ENCODE measurements around a stretch of chr1.

DNA sequence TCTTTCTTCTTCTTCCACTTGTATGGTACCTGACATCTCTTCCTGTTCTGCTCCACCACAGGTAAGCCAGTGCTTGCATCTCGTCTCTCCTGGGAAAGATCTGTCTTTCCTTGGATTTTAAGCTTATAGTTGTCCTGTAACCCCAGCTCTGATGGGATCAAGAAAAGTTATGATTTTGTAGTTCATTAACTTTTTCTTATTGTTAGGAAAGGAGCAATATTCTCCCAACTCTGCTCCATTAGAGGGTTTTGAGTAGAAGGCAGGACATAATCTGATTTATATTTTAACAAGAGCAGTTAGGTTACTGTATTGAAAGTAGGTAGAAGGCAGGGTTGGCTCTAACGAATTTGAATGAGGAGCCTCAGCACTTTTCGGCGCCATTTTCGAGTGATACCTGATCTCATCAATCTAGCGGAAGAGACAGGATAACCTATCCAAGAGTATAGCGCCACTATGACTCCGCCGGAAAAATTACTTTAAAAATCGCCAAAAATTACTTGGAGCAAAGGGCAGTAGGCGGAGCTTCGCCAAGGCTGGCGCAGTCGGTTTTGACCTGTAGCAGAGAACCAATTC is 25.3 kb downstream of the EFCAB7 start:
- PRO-cap, result no peak
- RAMPAGE, long total RNA, 2 experiments, result no peak in any of the 2 experiments

DNA sequence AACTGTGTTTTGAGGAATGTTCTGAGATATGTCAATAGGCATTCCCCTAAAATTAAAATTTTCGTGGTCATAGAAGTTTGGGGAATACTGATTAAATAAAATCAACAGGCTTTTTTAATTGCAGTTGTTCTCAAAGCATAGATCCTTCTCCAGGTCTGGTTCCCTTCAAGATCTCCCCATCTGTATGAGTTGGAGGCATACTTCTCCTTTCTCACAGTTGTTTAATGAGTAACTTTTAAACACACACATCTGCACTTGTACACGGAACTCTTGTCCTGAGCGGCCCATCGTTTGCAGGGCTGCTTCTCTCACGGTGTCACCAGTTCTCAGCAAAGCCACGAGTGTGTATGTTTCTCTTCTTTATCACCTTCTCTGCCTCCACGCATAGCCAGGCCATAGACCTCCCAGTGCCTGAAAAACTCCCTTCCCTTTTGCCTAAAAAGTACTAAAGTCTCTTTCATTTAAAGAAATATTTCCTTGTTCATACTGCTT is 68.8 kb upstream of the ROR1 start:
- PRO-cap, result no peak
- RAMPAGE, long total RNA, 2 experiments, result no peak in any of the 2 experiments

DNA sequence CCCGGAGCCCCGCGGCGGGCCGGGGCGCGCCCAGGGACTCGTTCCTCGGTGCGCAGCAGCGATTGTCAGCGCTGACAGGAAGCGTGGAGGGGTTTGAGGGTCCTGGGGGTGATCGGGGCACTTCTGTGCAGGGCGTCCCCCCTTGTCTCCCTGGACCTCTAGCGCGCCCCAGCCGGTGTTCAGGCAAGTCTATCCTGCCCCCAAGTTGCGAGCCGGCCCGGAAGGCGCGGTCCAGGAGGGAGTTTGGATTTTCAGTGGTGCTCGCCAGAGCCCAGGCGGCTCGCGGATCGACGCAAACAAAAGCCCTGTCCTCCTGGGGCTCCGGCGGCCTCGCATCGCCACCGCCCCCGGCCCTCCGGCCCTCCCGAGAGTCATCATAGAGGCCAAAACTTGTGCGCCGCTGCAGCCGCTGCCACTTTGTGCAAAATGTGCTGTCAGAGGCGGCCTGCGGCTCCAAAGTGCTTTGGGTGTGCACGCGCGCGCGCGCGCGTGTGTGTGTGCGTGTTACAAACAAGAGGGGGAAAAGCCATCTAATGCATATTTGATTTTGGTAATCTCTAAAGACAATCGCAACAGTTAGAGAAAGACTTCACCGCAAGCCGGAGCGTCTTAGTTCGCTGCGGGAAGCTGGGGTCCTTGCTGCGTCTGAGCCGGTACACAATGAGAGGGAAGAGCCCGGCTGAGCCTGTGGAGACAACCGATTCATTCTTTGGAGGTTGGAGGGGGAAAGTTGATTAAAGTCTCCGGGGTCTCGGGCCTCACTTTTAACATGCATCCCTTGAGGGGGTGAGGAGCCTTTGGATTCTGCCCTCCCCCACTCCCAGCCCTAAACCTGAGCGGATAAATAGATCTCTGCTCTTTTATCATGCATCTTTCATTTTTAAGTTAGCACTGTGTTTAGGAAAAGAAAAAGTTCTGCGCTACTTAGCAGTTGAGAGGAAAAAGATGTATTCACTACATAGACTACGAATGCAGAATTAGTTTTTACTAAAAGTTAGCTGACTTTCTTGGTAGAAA is 1.2 kb downstream of the ROR1 start:
- PRO-cap, result unidirectional peak, minus-strand start at position 160 of the sequence; unidirectional peak, minus-strand start at position 376 of the sequence
- RAMPAGE, long total RNA, 2 experiments, result no peak in any of the 2 experiments

- PRO-cap, result no peak
- RAMPAGE, long total RNA, 2 experiments, result no peak in any of the 2 experiments
Measured at GRCh38 chr1:63912195-63912590, 138.4 kb downstream of the ROR1 start.

GRCh38 chr1:64606868-64607756 is 137.2 kb downstream of the CACHD1 start:
- PRO-cap, result no peak
- RAMPAGE, long total RNA, 2 experiments, result no peak in any of the 2 experiments

GRCh38 chr1:64773207-64773613 is 28.3 kb downstream of the RAVER2 start:
- PRO-cap, result no peak
- RAMPAGE, long total RNA, 2 experiments, result no peak in any of the 2 experiments

GRCh38 chr1:64826947-64827394 is 82.1 kb downstream of the RAVER2 start:
- PRO-cap, result no peak
- RAMPAGE, long total RNA, 2 experiments, result no peak in any of the 2 experiments

DNA sequence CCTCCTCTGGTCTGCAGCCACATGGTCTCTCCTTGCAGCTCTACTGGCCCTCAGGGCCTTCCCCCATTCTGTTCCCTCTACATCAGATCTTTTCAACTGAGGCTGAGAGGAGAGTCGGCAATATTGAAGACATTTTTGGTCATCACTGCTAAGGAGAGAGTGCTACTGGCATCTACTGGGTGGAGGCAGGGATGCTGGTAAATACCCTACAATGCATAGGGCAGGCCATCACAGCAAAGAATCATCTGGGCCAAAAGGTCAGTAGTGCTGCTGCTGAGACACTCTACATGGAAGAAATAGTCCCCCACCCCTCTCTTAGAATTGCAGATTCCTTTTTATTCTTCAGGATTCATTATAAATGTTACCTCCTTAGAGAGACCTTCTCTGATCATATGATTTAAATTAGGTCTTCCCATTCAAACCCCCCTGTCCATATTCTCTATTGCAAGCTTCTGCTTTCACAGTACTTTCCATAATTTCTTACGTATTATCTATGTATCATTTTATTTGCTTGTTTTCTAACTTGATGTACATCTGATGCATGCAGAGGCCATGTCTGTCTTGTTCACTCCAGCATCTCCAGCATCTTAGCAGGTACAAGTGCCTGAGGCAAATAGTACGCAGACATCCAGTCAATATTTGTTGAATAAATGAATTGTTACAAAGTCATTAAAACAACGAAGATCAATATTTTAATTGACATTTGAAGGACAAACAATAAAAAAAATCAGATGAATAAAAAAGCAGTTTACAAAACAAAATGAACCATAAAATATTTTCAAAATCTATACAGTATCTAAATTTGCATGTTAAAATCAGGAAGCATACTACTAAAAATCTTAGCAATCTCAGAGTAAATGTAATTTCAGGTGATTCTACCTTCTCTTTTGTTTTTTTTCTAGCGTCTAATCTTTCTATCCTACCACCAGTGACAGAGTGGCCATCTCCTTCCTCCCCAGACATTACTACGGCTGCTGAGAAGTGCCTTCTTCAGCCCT is 94.0 kb downstream of the JAK1 start:
- PRO-cap, result no peak
- RAMPAGE, long total RNA, 2 experiments, result start-site peak on the minus strand in 1 of 2 experiments, centred at position 666 of the sequence, 10 reads per replicate

GRCh38 chr1:64883255-64883527 is 83.2 kb downstream of the JAK1 start:
- PRO-cap, result no peak
- RAMPAGE, long total RNA, 2 experiments, result no peak in any of the 2 experiments

DNA sequence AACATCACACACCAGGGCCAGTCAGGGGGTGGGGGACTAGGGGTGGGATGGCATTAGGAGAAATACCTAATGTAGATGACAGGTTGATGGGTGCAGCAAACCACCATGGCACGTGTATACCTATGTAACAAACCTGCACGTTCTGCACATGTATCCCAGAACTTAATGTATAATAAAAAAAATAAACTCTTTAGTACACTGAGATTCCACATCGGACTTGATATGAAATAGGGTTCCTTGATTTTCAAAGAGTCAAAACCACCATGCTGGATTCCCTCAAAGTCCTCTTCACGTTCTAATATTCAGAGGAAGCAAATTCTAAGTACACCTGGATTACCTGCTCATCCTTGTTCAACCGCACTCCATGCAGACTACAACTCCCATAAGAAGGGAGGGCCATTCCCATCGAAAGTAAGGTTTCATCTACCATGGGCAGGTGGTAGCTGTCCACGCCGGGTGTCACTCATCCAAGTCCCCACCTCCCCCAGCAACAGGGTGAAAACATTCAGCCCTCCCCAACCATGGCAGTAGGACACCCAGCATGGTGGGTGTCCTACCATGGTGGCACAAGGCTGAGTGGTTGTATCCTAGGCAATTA is 35.3 kb downstream of the JAK1 start:
- PRO-cap, result no peak
- RAMPAGE, long total RNA, 2 experiments, result no peak in any of the 2 experiments

DNA sequence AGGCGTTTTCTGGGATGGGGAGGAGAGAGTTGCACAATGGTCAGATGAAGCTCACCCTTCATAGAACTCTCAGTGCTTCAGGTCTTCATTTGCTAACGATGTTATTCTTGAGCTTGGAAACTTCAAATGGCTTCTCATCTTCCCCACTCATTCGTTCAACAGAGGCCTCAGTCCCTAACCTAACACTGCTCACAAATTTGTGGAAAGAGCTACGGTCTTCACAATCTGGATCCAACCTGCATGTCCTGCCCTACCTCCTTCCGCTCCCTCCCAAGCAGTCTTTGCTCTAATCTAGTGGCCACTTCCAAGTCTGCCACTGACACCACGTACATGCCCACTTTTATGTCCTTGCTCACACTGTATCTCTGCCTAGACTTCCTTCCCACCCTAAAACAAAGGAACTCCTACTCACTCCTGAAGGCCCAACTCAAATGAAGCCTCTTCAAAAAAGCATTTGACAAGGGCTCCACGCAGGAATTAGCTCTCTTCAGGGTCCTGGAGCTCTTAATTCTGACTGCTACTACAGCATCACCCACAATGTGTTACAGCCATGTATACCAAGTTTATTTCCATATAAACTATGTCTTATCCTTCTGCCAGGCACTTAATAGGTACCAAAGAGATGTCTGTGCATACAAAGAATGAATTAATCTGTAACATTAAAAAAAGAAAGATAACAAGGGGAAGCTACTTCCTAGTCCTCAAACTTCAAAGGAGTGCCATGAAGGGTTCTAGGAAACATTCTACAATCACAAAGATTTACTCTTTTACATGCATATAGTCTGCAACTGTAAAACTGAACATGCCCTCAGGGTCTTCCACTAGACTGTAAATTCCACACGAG is 4.8 kb downstream of the JAK1 start:
- PRO-cap, result no peak
- RAMPAGE, long total RNA, 2 experiments, result start-site peak on the minus strand in 1 of 2 experiments, centred at position 529 of the sequence, 9 reads per replicate

DNA sequence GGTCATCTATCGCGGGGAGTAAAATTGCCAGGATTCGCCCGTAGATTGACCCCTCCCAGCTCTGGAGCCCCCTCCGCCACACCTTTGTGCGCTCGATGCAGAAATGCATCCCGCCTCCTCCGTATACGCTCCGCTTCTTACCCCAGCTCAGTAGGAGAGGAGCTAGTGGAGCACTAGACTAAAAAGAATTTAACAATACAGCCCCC is 353 bp upstream of the JAK1 start:
- PRO-cap, result no peak
- RAMPAGE, long total RNA, 2 experiments, result no peak in any of the 2 experiments

DNA sequence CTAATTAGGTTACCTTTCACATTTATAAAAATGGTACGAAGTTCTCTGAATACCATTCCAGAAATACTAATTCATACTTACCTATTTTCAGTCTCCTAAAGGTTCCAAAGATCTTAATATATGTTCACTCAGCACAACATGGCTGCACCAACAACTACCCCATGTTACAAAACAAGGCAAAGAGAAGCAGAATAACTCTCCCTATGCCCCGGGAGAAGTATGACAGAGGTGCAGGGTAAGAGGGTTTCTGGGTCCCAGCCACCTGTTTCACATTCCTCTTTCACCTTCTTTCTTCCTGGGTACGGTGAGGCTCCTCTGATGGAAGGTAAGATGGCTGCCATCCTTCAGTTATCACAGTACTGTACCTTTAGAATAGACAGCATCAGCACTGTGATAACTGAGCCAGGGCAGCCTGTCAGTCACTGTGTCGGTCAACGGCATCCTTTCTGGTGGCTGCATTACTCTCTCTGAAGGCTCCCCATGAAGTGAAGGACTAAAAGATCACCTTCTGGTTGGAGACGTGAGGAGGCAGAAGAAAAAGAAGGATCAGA is 89.8 kb upstream of the AK4 start:
- PRO-cap, result no peak
- RAMPAGE, long total RNA, 2 experiments, result no peak in any of the 2 experiments

- PRO-cap, result bidirectional peak, plus-strand start at chr1:65065719, minus-strand start at chr1:65065646
- RAMPAGE, long total RNA, 2 experiments, result no peak in any of the 2 experiments
Measured at GRCh38 chr1:65065571-65065964, 82.4 kb upstream of the AK4 start.

- PRO-cap, result unidirectional peak, minus-strand start at chr1:65068303
- RAMPAGE, long total RNA, 2 experiments, result no peak in any of the 2 experiments
Measured at GRCh38 chr1:65067992-65068974, 79.7 kb upstream of the AK4 start.

DNA sequence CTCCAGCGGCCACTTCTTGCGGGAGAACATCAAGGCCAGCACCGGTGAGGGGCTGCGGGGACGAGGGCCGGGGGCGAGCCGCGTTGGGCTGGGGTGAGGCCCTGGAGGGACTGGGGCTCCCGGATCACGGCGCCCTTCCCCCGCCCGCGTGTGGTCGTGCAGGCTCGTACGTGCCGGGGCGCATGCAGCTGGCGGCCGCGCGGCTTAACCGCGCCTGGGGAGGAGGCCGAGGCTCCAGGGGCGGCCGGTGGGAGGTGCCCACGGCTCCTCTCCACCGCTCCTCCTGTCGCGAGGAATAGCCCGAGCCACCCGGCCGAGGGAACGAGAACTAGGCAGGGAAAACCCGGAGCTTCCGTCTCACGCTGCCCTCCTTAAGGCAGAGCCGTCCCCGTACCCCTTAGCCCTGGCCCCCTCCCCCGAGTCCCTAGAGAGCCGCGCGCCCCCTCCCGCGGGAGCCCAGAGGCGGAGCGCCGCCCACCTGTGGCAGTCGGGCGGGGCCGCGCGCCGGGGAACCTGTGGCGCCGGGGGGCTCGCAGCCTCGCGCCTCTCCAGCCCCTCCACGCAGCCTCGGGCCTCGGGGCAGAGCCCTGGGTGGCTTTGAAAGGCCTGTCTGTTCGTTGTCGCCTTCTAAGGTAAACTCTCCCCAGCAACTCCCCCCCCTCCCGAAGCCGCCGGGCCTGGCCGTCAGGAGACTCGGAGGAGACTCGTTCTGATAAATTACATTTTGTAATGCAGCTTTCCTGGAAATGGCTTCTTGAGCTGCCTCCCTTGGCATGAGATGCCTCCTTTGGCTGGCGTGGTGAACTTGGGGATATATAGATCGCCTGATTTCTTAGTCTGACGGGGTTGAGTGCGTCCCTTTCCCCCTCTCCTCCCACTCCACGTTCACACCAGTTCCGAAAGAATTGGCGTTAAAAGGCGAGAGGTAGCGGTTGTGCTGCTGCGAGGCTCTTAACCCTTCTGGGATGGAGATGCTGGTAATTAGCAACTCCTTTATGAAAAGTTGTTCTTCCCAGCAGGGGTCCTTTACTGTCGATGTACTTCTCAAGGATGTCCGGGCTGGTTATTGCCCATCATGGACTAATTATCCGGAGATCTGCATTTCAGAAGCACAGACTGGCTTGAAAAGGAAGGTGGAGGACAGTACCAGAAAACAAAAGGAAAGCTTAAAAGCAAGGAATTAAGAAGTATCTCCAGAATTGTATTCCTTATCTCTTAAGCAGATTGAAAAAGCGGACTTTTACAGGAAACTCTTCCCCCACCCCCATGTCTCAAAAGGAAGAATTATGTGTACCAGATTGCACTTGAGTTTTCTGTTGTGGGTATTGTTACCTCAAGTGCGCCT is 978 bp downstream of the AK4 start:
- PRO-cap, result bidirectional peak, plus-strand start at position 486 of the sequence, minus-strand start at position 150 of the sequence
- RAMPAGE, long total RNA, 2 experiments, result start-site peak on the plus strand in 1 of 2 experiments, centred at position 513 of the sequence, 25 reads per replicate

DNA sequence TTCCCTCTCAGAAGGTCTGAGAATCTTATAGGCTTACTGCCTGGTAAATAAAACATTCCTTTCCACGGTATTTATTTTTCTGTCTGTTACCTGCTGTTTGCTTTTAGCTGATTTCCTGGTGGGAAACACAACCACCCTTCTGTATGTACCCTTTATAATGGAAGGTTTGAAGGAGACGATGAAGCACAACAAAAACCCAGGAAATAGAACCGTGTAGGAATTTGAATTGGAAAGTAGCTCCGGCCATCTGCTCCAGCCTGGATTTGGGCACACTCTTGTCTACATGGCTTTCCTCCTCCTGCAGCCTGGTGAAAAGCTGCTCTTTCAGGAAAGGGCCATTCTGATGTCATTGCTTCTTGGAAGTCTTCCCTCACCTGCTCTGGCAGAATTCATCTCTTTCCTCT is 2.5 kb downstream of the AK4 start:
- PRO-cap, result no peak
- RAMPAGE, long total RNA, 2 experiments, result no peak in any of the 2 experiments

- PRO-cap, result no peak
- RAMPAGE, long total RNA, 2 experiments, result no peak in any of the 2 experiments
Measured at GRCh38 chr1:65394514-65395093, 25.9 kb upstream of the LEPR start.

- PRO-cap, result no peak
- RAMPAGE, long total RNA, 2 experiments, result no peak in any of the 2 experiments
Measured at GRCh38 chr1:65418804-65419569, 1.5 kb upstream of the LEPR start.

- PRO-cap, result no peak
- RAMPAGE, long total RNA, 2 experiments, result no peak in any of the 2 experiments
Measured at GRCh38 chr1:65427064-65427653, 6.7 kb downstream of the LEPR start.

Data from lower leg skin (tissue), 2 donors.